HGPS cell (cell line): ENCODE results near the genes PDIA5 and UMPS.

GRCh38 chr3:122975189-122975710 is 52.3 kb downstream of the SEMA5B start:
- RRBS, result no CpG with 5 or more reads among the region's 11 CpGs

GRCh38 chr3:123066630-123067971 is at the start of gene PDIA5:
PDIA5 (plus strand) TSS chr3:123067025.
- RRBS, result 2% methylated on average over 51 of the region's 91 CpGs

- RRBS, result no CpG with 5 or more reads among the region's 12 CpGs
Observed at GRCh38 chr3:123130328-123130961, 63.6 kb downstream of the PDIA5 start.

DNA sequence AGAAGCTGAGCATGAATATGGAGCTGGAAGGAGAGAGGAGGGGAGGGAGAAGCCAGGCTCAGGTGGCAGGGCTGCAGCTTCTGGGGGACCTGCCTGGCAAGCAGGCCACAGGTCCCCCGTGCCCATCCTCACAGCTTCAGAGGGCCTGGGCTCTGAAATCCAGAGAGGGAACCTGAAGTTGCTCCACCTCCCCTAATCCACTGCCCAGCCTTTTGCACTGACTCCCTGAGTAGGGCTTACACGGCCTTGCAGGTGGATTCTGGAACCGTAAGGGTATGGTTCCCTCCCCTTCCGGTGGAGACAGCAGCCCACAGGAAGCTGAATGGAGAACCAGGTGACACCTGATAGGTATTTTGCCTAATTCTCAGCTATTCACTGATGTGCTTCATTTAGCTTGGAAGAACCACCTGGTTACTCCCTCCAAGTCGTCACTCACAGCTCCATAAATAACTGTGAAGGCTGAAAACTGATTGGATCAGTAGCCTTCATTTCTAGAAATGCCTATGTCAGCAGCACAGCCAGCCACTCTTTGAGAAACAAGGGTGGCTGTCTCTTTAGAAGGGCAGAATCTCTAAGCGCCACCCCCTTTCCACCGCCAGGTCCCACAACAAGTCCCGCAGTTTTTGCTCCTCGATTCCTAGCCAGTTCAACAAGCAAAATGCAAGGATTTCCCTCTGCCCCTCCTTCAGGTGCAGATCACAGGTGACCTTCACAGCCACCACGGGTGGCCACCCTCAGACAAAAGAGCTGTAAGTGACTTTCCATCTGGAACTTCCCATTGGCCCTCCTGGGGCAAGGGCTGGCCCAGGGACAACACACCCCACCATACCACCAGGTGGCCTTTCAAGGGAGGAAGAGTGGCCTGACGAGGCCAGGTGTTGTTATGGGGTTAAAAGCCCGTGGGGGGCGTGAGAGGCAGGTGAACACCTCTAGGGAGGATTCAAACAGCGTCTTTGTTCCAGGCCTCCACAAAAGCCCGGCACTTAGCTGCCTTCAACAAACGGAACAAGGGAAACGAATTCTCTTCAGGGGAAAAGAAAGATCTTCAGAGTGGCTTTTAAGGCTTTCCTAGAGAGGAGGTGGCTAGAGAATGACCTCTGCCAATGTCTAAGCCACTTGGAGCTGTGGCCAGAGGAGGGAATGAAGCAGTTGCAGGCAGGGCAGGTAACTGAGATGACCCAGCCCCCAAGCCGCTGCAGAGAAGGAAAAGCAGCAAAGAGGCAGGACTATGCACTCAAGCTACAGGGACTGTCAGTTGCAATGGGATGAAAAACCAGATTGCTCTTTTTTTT is 113.0 kb downstream of the SEC22A start:
- RRBS, result no CpG with 5 or more reads among the region's 18 CpGs

DNA sequence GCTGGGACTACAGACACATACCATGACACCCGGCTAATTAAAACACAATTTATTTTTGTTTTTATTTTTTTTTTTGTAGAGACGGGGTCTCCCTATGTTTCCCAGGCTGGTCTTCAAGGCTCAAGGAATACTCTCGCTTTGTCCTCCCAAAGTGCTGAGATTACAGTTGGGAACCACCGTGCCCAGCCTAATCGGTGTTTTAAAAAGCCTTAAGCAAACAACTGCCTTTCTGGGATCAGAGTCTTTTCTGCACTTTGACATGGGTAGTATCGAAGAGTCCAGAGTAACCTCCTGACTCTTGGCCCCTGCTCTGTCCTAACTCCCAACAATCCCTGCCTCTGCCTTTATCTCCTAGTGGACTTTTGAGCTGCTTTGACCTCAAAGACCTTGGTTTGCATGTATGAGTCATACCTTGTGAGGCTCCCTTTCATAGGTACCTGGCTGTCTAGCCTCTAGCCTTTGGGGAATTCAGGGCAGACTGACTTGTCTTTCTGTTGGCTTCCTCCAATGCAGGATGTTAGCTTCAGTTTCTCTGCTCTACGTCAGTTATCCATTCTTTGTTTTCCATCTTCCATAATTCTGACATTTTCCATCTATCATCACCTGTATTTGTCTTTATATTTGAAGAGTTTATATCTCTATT is 21.0 kb upstream of the HACD2 start:
- RRBS, result no CpG with 5 or more reads among the region's 7 CpGs

DNA sequence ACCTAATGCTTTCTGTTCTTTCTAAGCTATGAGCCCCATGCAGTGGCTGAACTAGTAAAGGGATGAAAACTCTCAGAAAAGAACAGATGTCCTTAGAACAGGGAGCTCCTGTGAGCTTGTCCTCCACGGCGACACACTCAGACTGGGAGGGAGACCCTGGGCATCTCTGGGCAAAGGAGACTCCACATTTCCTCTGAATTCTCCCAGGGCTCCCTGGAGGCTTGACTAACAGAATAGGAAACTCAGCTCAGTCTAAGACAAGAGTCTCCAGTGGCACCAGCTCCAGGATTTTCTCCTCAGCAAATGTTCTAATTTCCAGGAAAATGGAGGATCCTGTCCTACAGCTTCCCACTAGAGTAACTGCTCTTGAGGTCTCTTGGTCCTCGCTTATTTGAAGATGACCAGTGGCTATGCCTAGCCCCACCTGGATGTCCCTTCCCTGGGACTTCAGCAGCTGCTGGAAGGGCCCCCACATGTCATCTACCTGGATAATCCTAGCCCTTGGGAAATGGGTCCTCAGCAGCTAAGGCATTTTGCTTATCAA is 74.8 kb upstream of the HACD2 start:
- RRBS, result no CpG with 5 or more reads among the region's 3 CpGs

DNA sequence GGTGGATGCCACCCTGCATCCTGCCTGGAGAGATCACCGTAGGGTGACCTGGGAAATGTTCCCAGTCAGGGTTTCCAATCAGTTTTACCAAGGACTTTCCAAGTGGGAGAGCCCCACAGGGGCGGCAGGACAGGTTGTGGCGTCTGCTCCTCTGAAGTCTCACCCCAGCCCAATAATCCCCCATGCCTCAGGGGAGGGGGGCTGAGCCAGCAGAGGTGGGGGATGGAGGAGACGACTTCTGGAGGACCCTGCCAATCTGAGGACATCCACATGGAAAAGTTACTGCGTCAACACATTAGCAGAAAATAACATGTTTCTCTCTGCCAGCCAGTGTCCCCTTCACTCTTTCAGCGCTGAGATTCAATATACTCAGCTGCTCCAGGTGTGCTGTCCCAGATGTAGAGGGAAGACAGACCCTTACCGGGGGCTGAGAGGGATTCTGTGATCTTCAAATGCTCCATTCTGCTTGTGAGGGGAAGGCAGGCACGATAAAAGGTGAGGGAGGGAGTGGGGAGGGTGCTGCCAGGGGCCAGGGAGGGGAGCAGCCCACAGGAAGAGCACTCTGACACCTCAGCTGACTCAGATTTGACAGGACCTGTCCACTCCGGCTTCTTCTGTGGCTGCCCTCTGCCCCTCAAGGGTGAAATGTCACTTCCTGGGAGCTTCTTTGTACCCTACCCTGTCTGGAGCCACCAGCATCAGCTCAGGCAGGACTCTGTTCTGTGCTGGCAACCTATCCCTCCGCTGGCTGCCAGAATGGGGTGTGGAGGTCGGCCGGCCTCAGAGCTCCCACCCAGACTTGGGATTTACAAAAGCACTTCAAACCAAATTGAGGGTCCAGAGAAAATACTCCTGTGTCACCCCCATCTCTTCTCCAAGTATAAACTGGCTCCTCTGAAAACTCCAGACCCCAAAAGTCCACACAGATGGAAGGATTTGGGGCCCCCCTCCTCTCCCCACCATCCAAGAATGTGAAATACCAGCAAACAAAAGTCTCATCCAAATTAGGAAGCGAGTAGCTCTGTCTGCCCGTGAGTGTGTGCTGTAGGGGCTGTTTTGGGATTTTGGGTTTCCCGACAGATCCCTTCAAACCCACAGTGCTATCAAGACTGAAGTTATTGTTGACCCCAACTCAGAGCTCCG is 113.9 kb upstream of the HACD2 start:
- RRBS, result no CpG with 5 or more reads among the region's 16 CpGs

- RRBS, result no CpG with 5 or more reads among the region's 6 CpGs
Observed at GRCh38 chr3:123757122-123757698, 126.9 kb downstream of the MYLK start.

GRCh38 chr3:123798485-123798904 is 85.6 kb downstream of the MYLK start:
- RRBS, result no CpG with 5 or more reads among the region's 3 CpGs

GRCh38 chr3:123946693-123947456 is 14.2 kb downstream of the CCDC14 start:
- RRBS, result no CpG with 5 or more reads among the region's 5 CpGs

GRCh38 chr3:123950779-123951278 is 10.2 kb downstream of the CCDC14 start:
- RRBS, result no CpG with 5 or more reads among the region's 3 CpGs

- RRBS, result no CpG with 5 or more reads among the region's 2 CpGs
Observed at GRCh38 chr3:124065511-124066337, 32.6 kb downstream of the KALRN start.

GRCh38 chr3:124091034-124091798 is 58.0 kb downstream of the KALRN start:
- RRBS, result no CpG with 5 or more reads among the region's 11 CpGs

GRCh38 chr3:124119334-124119715 is 86.2 kb downstream of the KALRN start:
- RRBS, result no CpG with 5 or more reads among the region's 2 CpGs

- RRBS, result no CpG with 5 or more reads among the region's 5 CpGs
Observed at GRCh38 chr3:124600497-124601320, 129.5 kb upstream of the UMPS start.

GRCh38 chr3:124636758-124637428 is 93.4 kb upstream of the UMPS start:
- RRBS, result no CpG with 5 or more reads among the region's 7 CpGs

DNA sequence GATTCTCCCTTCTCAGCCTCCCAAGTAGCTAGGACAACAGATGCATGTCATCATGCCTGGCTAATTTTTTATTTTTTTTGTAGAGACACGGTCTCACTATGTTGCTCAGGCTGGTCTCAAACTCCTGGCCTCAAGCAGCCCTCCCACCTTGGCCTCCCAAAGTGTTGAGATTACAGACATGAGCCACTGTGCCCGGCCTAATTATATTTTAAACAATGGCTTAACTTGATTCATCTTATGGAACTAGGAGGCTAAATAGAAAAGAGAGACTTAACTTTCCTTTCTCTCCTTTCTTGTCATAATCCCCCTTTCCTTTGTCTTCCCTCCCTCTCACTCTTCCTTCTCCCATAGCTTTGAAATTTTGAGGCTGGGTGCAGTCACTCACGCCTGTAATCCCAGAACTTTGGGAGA is 70.2 kb upstream of the UMPS start:
- RRBS, result no CpG with 5 or more reads among the region's 3 CpGs

DNA sequence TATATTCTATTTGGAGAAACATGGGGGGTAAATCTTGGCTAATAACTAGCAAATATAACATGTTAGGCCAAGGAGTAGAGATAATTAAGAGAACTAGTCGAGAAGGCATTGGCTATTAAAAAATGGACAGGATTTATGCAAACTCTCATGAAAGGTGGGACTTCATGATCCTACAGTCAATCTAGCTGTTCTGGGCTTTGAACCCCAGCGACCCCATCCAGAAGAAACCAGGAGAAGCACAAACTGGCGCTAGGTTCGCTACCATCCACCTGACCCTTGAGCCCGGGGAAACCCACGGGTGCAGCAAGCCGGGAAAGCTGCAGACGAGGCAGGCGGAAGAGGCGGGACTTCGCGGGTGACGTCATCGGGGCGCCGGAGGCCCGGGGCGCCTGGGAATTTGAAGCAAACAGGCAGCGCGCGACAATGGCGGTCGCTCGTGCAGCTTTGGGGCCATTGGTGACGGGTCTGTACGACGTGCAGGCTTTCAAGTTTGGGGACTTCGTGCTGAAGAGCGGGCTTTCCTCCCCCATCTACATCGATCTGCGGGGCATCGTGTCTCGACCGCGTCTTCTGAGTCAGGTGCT is at the start of gene UMPS:
Gene UMPS (plus strand): TSS at position 404 of the 584 bp plus-strand sequence.
- RRBS, result 2% methylated on average over 10 of the region's 35 CpGs

DNA sequence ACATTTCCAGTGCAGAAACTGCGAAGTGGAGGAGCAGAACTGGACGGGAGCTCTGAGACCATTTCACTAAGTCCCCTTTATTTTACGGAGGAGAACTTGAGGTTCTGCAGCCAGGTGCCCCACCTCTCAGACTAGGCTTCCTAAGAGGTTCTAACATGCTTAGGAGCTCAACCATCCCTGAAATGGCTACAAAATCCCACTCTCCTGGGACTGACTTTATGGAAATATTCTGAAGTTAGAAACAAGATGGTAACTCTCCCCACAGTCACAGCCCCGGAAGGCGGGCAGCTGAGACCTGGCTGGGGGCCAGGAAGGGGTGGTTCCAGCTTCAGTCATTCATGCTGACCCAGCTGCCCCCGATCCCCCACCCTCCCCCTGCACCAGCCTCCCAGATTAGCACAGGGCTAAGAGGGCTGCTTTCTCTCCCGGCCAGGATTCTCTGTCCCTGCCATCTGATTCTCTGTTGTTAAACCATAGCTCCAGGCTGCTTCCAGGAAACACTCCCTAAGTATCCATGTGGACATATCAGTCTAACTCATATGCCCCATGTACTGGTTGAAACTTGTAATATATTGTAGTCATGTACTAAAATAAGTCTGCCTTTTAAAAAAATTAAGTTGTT is 40.4 kb downstream of the UMPS start:
- RRBS, result no CpG with 5 or more reads among the region's 7 CpGs

DNA sequence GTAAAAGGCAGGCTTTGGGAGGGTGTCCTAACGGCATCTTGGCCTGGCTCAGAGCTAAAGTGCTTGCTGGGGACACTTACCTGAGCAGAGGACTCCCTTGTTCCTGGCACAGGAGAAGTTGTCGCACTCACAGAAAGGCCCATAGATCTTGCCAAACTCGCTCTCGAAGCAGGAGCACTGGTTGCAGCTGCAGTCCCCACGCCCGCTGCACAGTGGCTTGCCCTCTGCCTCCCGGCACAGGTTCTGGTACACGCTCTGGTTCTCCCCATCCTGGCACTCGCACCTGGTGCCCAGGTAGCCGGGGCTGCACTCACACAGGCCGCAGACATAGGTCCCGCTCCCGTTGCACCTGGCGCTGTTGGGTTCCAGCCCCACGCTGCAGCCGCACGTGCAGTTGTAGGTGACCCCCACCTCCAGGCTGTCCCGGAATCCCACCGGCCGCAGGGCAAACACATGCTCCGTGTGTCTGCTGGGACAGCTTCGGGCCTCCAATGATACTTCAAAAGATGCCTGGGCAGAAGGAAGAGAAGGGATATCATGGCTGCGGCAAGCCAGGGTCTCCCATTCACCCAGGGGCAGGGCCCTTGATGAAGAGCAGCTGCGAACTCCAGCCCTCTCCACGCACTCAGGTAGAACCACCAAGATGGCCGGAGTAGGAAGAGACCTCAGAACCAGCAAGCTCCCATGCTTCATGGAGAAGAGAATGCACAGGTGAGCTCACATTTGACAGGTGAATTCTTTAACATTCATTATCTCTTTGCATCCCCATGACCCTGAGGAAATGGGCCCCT is 66.3 kb downstream of the UMPS start:
- RRBS, result 98% methylated on average over 4 of the region's 26 CpGs